MCF 10A (cell line): ENCODE results near the gene ASS1.

GRCh38 chr9:130111709-130112143 is 58.0 kb downstream of the GPR107 start:
- PRO-cap: no peak
- RRBS: no CpG with 5 or more reads among the region's 16 CpGs

- PRO-cap: no peak
- RRBS: no CpG with 5 or more reads among the region's 25 CpGs
These were observed 15.0 kb downstream of the NCS1 start for GRCh38 chr9:130187017-130187802.

GRCh38 chr9:130199945-130200687 is 27.9 kb downstream of the NCS1 start:
- PRO-cap: no peak
- RRBS: no CpG with 5 or more reads among the region's 16 CpGs

DNA sequence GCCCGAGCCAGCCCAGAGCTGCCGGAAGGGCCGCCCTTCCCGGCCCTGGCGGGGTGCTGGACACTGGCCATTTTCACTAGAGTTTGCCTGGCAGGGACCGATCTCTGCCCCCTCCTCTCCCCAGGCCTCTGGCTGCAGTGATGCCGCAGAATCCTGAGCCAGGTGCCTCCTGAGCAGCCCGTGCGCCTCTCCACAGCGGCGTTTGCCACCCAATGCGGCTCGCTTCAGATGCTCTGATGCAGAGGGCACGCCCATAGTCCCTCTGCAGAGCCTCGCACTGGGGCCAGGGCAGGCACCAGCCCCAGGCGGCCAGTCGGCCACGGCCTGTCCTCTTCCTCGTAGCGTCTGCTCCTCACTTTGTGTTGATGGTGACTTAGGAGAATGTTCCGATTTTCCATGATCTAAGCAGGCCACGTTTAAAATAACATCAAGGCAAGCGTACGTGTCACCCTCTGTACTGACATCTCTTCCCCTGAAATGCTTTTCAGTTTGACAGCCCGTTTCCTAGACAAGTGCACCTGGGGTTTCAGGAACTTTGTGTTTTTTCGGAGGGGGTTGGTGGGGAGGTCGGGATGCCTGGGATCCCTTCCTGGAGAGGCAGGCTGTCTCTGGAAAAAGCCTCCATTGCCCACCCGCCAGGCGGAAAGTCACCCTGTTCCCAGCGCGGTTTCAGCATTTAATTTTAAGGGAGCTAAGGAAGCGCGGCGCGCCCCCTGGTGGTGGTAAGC is 29.8 kb upstream of the HMCN2 start:
- PRO-cap: no peak
- RRBS: 100% methylated on average over 1 of the region's 35 CpGs

- PRO-cap: no peak
- RRBS: no CpG with 5 or more reads among the region's 6 CpGs
These were observed 23.8 kb downstream of the HMCN2 start for GRCh38 chr9:130289376-130289781.

- PRO-cap: no peak
- RRBS: no CpG with 5 or more reads among the region's 16 CpGs
These were observed 62.1 kb downstream of the HMCN2 start for GRCh38 chr9:130327497-130328148.

DNA sequence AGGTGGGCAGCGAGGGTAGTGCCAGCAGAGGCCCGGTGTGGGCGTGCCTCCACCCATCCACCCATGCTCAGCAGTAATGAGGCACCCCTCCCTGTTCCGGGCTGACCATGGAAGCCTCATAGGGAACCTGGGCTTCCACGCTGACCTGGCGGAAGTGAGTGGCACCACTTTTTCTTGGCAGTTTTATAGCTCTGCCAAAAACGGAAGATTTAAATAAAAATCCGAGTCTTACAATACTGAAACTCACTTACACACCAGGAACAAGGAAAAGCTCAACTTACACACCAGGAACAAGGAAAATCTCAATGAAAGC is 30.6 kb upstream of the ASS1 start:
- PRO-cap: no peak
- RRBS: 74% methylated on average over 3 of the region's 8 CpGs

- PRO-cap: bidirectional peak, plus-strand start at chr9:130444962, minus-strand start at chr9:130444739
- RRBS: under 1% methylated on average over 42 of the region's 84 CpGs
These were observed at the start of gene ASS1 for GRCh38 chr9:130444662-130445529. Gene ASS1, plus strand, starts transcription at chr9:130444961.

DNA sequence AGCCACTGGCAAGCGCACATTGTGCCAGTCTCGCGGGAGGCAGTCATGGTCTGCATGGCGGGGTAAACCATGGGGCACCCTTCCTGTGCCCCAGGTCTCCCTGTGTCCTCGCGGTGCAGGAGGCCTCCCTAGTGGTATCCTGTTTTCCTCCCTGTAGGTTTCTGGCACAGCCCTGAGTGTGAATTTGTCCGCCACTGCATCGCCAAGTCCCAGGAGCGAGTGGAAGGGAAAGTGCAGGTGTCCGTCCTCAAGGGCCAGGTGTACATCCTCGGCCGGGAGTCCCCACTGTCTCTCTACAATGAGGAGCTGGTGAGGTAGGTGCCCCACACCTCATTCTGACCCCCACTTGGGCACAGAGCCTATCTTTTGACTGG is 49.9 kb downstream of the ASS1 start:
- PRO-cap: no peak
- RRBS: no CpG with 5 or more reads among the region's 12 CpGs

GRCh38 chr9:130498565-130499393 is 54.0 kb downstream of the ASS1 start:
- PRO-cap: no peak
- RRBS: no CpG with 5 or more reads among the region's 10 CpGs

DNA sequence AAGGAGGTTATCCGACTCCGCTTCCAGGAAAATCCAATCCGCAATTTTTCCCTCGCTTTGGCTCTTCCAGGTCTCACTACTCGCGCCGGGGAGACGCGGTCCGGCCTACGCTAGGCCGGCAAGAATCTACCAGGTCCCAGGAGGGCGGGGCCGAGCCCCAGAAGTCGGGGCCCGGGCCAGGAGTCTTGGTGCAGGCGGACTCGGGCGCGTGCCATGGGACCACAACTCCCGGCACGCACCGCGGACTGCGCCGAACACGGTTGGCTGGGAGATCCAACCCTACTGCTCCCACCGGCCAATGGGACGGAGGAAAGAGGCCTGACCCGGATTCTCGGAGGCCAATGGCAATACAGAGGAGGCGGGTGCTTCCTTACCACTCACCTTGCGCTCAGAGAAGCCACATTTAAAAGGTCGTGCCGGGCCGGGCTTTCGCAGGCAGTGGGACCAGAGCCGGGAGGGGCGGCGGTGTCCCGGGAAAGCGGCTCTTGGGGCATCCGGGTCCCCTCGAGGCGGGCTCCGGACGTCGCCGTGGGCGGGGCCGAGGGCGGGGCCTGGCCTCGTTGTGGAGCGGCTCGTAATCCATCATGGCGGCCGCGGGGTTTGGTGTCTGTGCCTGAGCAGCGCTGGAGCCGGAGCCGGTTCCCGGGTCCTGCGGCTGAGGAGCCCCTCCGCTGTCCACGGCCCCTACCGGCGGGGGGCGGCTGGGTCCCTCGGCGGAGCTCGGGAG is 19.1 kb downstream of the EXOSC2 start:
- PRO-cap: bidirectional peak, plus-strand start at position 434 of the sequence, minus-strand start at position 128 of the sequence
- RRBS: under 1% methylated on average over 32 of the region's 71 CpGs

DNA sequence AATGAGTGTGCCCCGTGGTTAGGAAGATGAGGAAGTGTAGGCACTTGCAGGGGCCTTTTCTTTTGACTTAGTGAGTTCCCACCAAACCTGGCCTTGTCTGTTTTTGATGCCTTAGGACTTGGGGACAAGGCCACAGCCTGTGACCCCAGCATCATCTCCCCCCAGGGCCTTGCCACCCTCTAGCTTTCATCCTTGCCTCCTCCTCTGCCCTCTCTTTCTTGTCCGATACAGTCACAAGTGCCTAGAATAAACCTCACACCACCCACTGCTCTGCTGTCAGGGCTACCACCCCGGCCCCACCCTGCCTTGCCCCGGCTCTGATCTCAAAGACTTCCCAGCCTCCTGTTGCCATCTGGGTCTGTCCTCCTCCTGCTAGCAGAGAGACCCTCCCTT is 68.6 kb upstream of the ABL1 start:
- PRO-cap: no peak
- RRBS: no CpG with 5 or more reads among the region's 4 CpGs

- PRO-cap: no peak
- RRBS: no CpG with 5 or more reads among the region's 10 CpGs
These were observed 68.1 kb upstream of the ABL1 start for GRCh38 chr9:130766864-130767462.

- PRO-cap: no peak
- RRBS: no CpG with 5 or more reads among the region's 11 CpGs
These were observed 19.7 kb downstream of the ABL1 start for GRCh38 chr9:130854729-130855235.

- PRO-cap: no peak
- RRBS: no CpG with 5 or more reads among the region's 25 CpGs
These were observed 25.7 kb downstream of the ABL1 start for GRCh38 chr9:130860570-130861398.

- PRO-cap: no peak
- RRBS: 88% methylated on average over 2 of the region's 30 CpGs
These were observed 9.8 kb downstream of the QRFP start for GRCh38 chr9:130886552-130887431.

DNA sequence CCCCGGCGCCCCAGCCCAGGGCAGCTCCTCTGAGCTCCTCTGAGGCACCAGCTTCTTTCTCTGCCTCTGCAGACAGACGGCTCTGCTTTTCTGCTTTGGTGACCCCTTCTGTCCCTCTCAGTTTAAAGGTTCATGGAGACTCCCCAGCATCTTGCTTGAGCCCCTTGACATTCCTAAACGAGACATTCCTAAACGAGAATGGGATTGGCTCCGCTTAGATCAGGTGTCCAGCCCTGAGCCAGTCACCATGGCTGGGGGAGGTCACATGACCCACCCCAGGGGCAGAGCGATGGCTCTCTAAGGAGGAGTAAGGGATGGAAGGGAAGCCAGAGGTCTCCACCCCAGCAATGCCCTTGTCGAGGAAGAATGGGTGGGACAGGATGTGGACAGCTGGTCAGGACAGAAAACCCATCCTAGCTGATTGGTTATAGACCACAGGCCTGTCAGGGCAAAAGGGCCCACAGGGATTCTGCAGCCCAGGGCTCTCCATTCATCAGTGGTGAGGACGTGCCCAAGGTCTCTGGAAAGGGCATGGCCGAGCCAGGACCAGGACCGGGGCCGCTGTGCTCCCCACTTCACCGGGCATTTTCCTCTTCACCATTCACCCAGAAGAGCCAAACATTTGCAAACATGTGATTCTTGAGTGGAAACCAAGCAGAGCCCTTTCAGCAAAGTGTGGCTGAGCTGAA is 19.9 kb upstream of the AIF1L start:
- PRO-cap: no peak
- RRBS: no CpG with 5 or more reads among the region's 13 CpGs

- PRO-cap: no peak
- RRBS: no CpG with 5 or more reads among the region's 11 CpGs
These were observed 4.1 kb downstream of the AIF1L start for GRCh38 chr9:131100326-131100907.

DNA sequence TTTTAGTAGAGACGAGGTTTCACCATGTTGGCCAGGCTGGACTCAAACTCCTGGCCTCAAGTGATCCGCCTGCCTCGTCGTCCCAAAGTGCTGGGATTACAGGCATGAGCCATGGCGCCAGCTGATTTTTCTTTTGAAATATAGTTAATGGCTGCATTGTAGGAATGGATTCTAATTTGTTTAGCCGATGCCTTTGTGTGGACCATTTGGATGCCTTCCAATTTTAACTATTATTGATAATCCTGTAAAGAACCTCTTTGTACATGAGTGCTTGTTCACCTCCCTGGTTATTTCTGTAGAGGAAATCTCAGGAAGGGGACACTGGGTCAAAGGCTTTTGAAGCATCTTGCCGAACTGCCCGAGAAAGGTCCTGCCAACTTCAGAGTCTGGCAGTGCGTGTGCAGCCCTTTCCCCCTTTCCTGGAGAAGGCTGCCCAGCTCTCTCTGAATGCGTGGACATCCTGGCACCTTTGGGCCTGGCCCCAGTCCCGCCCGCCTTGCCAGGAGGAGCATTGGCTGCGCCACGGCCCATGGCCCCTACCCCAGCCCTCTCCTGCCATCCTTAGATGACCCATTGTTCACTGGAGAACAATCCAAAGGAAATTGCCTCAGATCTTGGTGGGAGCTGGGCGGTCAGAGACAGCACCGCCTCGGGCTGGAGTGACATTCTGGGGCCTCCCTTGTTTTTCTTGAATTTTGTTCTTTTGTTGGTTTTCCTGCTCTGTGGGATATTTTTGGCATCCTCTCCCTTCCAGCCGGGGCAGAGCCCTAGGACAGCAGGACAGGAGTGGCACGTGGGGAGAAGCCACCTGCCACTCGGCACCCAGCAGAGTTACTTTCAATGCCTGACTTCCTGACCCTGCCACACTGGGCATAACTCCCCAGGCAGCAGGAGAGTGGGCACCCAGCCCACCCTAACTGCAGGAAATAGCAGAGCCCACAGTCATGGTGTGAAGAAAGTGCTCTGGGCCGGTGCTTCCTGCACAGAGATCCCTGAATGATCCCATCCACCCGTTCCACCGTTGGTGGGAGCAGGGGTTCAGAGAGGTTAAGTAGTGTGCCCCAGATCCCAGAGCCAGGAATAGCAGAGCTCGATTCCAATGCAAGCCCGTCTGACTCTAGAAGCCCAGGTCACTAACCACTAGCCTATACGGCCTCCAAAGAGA is 8.6 kb upstream of the NUP214 start:
- PRO-cap: no peak
- RRBS: no CpG with 5 or more reads among the region's 26 CpGs

DNA sequence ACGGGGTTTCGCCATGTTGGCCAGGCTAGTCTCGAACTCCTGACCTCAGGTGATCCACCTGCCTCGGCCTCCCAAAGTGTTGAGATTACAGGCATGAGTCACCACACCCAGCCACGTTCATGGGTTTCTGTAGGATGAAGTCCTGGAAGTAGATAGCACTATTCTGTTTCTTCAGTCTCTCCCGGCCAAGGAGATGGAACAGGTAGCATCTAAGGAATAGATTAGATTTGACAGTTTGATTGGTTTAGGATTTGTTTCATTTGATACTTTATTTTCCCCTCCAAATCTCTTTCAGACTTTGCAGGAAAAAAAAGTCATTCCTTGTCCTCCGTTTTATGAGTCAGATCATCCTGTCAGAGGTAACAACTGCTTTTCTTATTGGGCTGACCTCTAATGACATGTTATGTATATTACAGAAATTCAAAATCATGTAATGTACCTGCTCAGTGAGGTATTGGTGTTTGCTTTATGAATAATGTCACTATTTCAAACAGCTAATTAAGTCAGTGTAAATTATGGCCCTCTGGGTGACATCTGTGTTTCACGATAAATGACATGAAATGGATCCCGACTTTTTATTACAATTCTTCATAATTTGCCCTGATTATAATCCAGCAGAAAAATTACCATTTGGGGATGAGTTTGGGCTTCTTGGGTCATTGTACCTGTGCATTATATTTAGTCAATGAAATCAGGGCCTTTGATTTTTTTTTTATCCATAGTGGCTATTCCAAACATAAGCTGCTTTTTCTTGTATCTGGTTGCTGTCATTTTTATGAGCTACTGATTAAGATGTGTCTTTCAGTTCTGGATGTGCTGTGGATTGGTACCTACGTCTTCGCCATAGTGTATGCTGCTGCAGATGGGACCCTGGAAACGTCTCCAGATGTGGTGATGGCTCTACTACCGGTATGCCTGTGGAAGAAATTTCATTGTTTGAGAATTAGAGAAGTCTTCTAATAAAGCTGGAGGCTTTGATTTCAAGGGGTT is 7.2 kb downstream of the NUP214 start:
- PRO-cap: no peak
- RRBS: no CpG with 5 or more reads among the region's 13 CpGs